Lung (tissue), 4 donors: ENCODE results near the gene PDE4D.

- PRO-cap = no peak
- RAMPAGE, long total RNA = no peak
- RRBS = no CpG with 5 or more reads among the region's 5 CpGs
Measured at GRCh38 chr5:59018790-59019771, 436.2 kb downstream of the RAB3C start.

- PRO-cap = no peak
- RAMPAGE, long total RNA = no peak
- RRBS = no CpG with 5 or more reads among the region's 9 CpGs
Measured at GRCh38 chr5:59040095-59040867, 457.4 kb downstream of the RAB3C start.

DNA sequence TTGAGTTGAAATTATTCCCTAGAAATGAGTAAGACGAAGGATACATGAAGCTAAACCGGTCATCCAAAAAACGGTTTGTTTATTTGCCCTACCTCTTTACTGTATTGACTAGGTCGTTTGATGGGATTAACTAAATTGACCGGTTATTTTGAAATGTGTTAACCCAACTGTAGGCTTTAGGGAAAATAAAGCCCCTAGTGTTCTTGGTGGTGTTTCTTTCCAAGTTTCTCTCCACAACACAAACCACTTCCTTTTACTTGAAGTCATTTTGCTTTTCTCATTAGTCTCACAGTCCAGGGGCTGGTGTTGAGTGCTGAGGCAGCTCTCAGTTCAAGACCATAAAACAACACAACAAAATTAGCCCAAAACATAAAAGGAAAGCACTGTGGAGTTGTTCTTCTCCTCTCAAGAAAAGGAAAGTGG lies 569.7 kb downstream of the RAB3C start:
- PRO-cap = no peak
- RAMPAGE, long total RNA = no peak
- RRBS = 75% methylated on average over 4 of the region's 5 CpGs

DNA sequence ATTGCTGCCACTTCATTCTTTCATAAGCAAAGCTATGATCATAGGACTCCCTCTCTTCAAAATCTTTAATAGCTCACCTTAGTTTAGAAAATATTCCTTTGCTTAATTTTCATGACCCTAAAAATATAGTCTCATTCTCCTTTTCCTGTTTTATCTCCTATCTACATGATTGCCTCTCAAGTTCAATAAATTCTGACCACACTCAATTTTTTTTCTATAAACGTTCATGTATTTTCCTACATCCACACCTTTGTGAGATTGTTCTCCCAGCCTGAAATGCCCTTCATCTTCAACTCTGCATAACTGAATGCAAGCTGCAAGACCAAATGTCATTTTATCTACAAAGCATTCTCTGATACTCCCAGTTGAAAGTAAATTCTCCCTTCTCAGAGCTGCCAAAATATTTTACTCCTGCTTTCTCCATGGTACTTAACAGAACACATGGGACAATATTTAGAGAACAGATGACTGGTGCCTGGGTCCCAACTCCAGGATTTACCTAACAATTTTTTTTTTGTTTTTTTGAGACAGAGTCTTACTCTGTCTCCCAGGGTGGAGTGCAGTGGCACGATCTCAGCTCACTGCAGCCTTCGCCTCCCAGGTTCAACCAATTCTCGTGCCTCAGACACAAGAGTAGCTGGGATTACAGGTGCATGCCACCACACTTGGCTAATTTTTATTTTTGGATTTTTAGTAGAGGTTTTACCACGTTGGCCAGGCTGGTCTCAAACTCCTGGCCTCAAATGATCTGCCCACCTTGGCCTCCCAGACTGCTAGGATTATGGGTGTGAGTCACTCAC lies 475.2 kb downstream of the PDE4D start:
- PRO-cap = no peak
- RAMPAGE, long total RNA = no peak
- RRBS = no CpG with 5 or more reads among the region's 5 CpGs

- PRO-cap = no peak
- RAMPAGE, long total RNA = no peak
- RRBS = no CpG with 5 or more reads among the region's 3 CpGs
Measured at GRCh38 chr5:59649395-59649659, 244.2 kb downstream of the PDE4D start.

GRCh38 chr5:59746286-59746913 lies 147.1 kb downstream of the PDE4D start:
- PRO-cap = no peak
- RAMPAGE, long total RNA = no peak
- RRBS = no CpG with 5 or more reads among the region's 8 CpGs

- PRO-cap = no peak
- RAMPAGE, long total RNA = no peak
- RRBS = no CpG with 5 or more reads among the region's 1 CpG
Measured at GRCh38 chr5:59747587-59748311, 145.8 kb downstream of the PDE4D start.

- PRO-cap = no peak
- RAMPAGE, long total RNA = no peak
- RRBS = 10% methylated on average over 13 of the region's 48 CpGs
Measured at GRCh38 chr5:59893637-59894511, at the start of gene PDE4D. PDE4D (minus strand) TSS chr5:59893726.

DNA sequence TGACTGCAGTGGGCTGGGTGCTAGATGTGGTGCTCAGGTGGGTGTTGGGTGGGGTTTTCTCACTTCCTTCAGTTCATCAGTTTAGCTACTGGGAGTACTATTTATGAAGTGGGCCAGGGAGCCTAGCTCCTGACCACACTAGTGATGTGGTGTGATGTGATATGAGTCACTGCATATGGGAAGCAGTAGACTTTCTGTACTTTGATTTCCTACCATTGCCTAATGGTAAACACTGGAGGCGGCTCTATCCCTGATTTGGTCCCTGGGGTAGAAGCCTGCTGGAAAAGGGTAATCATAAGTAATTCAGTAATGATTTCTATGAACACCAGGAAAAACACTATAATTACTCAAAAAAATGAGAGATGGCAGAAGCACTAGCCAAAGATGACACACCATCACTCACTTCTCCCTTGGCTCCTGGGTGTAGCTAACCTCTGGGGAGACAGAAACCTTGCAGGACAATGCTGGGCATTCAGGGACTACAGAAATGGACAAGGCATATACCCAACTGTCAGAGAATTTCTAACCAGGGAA lies 3.8 kb upstream of the ZSWIM6 start:
- PRO-cap = no peak
- RAMPAGE, long total RNA = no peak
- RRBS = no CpG with 5 or more reads among the region's 1 CpG

- PRO-cap = no peak
- RAMPAGE, long total RNA = no peak
- RRBS = 26% methylated on average over 2 of the region's 8 CpGs
Measured at GRCh38 chr5:61329742-61330200, 2.3 kb upstream of the ZSWIM6 start.

DNA sequence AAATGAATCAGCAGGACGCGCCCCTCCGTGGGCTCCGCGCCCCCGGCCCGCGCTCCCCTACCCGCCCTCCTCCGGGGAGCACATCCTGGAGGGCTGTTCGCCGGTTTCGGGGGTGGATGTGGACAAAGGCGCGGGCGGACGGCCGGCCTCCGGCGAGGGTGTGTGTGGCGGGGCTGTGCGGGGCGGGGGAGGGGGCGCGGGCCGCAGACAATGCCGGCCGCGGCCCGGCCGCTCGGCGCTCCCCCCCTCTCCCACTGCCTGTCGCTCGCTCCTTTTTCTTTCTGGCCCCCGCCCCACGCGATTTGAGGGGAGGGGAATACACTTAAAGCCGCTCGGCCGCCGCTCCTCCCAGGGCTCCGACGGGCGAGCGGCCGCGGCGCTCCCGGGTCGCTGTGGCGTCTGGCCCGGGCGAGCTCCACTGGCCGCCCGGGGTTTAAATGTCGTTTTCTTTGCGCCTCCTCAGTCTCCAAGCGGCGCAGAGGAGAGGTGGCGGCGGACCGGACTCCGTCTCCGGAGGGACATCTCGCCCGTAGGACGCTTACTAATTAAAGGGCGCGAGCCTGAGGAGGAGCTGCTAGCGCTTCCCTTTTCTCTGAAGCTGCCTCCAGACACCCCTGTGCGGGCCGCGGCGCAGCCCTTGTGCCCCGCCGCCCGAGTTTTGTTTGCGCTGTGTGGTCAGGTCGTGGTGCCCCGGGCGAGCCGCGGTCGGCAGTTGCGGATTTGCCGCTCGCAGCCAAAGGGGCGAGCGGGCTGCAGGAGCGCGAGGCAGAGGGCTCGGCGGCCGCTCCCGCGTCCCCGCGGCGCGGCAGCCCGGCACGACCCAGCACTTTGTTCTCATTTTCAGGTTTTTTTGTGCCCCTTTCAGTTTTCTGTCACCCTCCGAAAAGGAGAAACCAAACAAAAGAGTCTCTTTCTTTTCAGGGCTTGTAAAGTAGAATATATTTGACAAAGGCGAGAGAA lies 1.4 kb downstream of the ZSWIM6 start:
- PRO-cap = no peak
- RAMPAGE, long total RNA = no peak
- RRBS = 2% methylated on average over 44 of the region's 105 CpGs

GRCh38 chr5:61334629-61335581 lies 2.8 kb downstream of the ZSWIM6 start:
- PRO-cap = no peak
- RAMPAGE, long total RNA = no peak
- RRBS = no CpG with 5 or more reads among the region's 13 CpGs

- PRO-cap = no peak
- RAMPAGE, long total RNA = no peak
- RRBS = no CpG with 5 or more reads among the region's 1 CpG
Measured at GRCh38 chr5:61425143-61425711, 93.2 kb downstream of the ZSWIM6 start.

DNA sequence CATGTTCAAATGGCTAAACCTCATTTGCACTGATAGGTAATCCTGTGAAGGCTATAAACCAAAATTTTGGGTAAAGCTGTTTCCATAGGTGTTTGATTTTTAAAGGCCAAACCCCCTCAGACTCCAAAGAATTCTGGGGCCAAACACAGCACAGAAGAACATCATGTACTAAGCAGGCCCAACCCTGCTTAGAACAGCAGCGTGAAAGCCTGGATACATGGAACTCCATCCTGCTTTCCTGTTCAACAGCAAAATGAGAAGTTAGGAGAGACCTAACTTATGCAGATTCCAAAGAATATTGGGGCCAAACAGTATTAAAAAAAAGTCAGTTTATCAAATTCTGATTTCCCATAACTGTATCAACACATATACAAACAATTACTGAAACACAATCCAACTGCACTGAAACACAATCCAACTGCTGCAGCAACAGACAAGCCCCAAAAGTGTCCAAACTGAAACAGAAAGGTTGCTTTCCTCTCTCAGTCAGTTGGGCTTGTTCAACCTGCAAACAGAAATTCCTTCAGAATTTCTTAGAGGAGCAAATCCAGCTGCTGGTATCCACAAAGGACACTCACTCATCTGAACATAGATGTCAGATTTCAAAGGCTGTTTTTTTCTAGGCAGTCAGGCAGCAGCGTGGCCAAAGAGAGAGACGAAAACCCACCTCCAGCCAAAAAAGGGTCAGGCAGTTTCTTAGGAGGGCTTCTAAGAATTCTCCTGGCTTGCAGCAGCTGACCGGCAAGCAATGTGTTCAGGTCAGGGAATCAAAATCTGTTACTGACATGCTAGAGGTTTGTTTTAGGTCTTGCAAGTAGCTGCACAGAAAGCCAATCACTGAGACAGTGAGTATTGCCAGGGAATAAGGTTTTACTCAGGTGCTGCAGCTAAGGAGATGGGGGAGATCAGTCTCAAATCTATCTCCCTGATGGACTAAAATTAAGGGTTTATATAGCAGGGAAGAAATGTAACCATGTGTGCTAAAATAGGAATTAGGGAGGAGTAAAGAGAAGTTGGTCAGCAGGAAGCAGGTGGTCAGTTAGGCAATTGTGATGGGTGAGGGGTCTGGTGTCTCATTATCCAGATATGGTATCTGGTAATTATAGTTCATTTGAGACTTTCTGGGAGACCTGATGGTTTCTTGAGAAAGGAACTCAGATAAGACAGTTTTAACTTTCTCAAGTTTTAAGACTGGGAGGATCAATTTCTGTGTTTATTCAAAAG lies 115.3 kb downstream of the ZSWIM6 start:
- PRO-cap = no peak
- RAMPAGE, long total RNA = no peak
- RRBS = no CpG with 5 or more reads among the region's 4 CpGs

GRCh38 chr5:61667513-61668055 lies 335.5 kb downstream of the ZSWIM6 start:
- PRO-cap = no peak
- RAMPAGE, long total RNA = no peak
- RRBS = no CpG with 5 or more reads among the region's 6 CpGs

- PRO-cap = no peak
- RAMPAGE, long total RNA = no peak
Measured at GRCh38 chr5:62265503-62265835, 40.5 kb upstream of the KIF2A start.

DNA sequence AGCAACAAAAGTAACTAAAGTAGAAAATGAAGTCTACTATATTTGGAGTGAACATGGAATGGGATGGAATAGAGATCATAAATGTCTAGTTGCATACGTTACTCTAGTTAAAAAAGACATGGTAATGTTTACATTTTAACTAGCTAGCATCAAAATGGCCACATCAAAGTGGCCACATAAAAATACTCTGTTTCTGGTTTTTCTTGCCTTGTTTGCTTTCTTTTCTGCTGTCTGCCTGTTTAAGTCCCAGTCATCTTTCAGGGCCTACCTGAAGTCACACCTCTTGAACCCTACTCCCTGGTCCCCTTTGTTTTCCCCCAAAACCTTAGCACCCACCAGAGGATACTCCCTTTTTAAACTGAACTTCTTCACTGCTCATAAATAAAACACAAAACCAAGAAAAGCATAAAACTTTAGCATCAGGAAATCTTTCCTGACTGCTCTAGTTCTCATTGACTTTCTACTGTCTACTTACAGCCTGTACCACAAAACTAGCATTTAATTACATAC lies 6.3 kb upstream of the KIF2A start:
- PRO-cap = no peak
- RAMPAGE, long total RNA = no peak
- RRBS = no CpG with 5 or more reads among the region's 1 CpG

- PRO-cap = no peak
- RAMPAGE, long total RNA = no peak
- RRBS = no CpG with 5 or more reads among the region's 4 CpGs
Measured at GRCh38 chr5:62305445-62305722, 622 bp upstream of the KIF2A start.

GRCh38 chr5:62387691-62388987 lies 15.6 kb downstream of the DIMT1 start:
- PRO-cap = no peak
- RAMPAGE, long total RNA = no peak
- RRBS = no CpG with 5 or more reads among the region's 8 CpGs

DNA sequence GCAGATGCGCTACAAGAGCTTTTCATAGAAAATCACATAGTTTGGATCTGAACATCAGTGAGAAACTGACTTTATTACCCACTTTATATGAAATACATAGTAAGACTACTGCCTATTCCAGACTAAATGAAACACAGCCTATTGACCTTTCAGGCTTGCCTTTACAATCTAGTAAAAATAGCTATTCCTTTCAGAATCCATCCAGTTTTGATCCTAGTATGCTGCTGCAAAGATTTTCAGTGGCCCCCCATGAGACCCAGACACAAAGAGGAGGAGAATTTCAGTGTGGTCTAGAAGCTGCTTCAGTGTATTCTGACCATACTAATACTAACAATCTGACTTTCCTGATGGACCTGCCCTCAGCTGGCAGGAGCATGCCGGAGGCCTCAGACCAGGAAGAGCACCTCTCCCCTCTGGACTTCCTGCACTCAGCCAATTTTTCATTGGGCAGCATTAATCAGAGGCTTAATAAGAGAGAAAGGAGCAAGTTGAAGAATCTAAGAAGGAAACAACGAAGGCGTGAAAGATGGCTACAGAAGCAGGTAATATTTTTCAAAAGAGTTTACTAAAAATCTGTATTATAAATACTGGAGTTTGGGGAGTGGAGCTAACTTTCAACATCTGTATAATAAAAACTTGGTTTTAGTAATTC lies 48.5 kb downstream of the RNF180 start:
- PRO-cap = no peak
- RAMPAGE, long total RNA = no peak
- RRBS = no CpG with 5 or more reads among the region's 4 CpGs